Islet of Langerhans (tissue), 1 donor: ENCODE measurements around the genes SPATC1L, LSS and PCNT.

DNA sequence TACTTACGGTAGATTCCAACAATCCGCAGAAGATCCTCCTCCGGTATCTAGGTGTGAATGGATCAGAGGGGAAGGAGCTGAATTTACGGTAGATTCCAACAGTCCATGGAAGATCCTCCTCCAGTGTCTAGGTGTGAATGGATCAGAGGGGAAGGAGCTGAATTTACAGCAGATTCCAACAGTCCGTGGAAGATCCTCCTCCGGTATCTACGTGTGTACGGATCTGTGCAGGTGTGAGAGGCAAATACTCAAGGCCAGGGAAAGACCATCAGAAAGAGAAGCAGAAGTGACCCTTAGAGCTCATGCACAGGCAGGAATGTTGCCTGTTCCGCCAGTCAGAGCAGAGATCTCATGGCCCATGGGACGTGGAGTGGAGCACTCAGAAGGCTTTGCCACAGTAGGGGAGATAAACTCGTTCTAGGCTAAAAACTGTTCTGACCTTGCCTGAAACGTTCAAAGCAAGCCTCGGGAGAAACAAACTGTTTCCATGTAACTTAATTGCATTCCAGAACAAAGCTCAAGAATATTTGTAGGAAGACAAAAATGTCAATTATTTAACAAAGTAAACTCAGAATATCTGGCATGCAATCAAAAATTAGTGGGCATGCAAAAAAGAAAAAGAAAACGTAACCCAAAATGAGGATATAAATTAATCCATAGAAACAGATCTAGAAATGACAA is 20.6 kb upstream of the SLC19A1 start:
- RRBS, result no CpG with 5 or more reads among the region's 14 CpGs

- RRBS, result no CpG with 5 or more reads among the region's 7 CpGs
Measured at GRCh38 chr21:45592135-45592800, 50.0 kb upstream of the SLC19A1 start.

DNA sequence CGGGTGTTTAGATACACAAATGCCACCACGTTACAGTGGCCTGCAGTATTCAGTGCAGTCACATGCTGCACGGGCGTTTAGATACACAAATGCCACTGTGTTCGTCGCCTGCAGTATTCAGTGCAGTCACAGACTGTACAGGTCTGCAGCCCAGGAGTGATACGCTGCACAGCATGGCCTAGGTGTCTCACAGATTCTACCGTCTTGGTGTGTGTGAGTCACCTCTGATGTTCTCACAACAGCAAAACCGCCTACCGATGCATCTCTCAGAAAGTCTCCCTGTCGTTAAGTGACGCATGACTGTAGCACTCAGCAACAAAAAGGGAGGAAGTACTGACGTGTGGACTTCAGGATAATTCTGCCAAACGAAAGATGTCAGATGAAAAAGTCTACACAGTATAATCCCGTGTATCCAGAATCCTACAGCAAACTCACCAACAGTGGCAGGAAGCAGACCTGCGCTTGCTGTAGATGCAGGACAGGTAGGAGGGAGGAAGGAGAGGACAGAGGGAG is 36.4 kb upstream of the PCBP3 start:
- RRBS, result no CpG with 5 or more reads among the region's 16 CpGs

- RRBS, result no CpG with 5 or more reads among the region's 13 CpGs
Measured at GRCh38 chr21:45950707-45951203, 30.8 kb upstream of the COL6A1 start.

GRCh38 chr21:45986905-45987285 is 5.3 kb downstream of the COL6A1 start:
- RRBS, result 95% methylated on average over 5 of the region's 28 CpGs

DNA sequence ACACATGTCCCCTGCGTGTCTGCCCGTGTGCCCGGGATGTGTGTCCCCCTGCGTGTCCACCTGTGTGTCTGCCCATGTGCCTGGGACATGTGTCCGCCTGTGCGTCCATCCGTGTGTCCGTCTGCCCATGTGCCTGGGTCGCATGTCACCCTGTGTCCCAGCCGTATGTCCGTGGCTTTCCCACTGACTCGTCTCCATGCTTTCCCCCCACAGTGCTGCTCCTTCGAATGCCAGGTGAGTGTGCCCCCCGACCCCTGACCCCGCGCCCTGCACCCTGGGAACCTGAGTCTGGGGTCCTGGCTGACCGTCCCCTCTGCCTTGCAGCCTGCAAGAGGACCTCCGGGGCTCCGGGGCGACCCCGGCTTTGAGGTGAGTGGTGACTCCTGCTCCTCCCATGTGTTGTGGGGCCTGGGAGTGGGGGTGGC is 5.7 kb downstream of the COL6A1 start:
- RRBS, result 83% methylated on average over 3 of the region's 21 CpGs

DNA sequence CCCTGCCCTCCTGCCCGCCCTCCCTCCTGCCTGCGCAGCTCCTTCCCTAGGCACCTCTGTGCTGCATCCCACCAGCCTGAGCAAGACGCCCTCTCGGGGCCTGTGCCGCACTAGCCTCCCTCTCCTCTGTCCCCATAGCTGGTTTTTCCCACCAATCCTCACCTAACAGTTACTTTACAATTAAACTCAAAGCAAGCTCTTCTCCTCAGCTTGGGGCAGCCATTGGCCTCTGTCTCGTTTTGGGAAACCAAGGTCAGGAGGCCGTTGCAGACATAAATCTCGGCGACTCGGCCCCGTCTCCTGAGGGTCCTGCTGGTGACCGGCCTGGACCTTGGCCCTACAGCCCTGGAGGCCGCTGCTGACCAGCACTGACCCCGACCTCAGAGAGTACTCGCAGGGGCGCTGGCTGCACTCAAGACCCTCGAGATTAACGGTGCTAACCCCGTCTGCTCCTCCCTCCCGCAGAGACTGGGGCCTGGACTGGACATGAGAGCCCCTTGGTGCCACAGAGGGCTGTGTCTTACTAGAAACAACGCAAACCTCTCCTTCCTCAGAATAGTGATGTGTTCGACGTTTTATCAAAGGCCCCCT is 22.9 kb downstream of the COL6A1 start:
- RRBS, result no CpG with 5 or more reads among the region's 23 CpGs

DNA sequence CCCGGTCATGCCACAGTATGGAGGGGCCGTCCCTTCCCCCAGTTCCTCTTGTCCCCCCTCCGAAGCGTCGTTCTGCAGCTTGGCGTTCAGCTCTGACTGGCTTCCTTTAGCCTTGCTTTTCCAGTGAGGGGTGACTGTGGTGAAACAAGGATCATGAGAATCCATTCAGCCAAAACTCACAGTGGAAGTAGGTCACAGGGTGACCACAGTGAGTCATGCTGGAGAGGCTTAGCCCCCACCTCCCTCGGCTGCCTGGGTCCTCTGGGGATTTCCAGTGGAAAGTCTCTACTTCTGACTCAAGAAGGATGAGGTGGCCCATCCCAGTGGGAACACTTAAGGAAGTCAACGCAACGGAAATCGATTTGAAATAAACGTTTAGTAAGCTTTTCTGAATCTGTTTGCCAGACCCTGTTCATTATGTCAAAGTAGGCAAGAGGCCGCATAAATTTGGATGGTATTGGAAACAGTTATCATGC is 37.2 kb upstream of the COL6A2 start:
- RRBS, result no CpG with 5 or more reads among the region's 12 CpGs

- RRBS, result no CpG with 5 or more reads among the region's 12 CpGs
Measured at GRCh38 chr21:46066232-46066588, 31.7 kb upstream of the COL6A2 start.

- RRBS, result no CpG with 5 or more reads among the region's 20 CpGs
Measured at GRCh38 chr21:46099552-46100267, 1.8 kb downstream of the COL6A2 start.

DNA sequence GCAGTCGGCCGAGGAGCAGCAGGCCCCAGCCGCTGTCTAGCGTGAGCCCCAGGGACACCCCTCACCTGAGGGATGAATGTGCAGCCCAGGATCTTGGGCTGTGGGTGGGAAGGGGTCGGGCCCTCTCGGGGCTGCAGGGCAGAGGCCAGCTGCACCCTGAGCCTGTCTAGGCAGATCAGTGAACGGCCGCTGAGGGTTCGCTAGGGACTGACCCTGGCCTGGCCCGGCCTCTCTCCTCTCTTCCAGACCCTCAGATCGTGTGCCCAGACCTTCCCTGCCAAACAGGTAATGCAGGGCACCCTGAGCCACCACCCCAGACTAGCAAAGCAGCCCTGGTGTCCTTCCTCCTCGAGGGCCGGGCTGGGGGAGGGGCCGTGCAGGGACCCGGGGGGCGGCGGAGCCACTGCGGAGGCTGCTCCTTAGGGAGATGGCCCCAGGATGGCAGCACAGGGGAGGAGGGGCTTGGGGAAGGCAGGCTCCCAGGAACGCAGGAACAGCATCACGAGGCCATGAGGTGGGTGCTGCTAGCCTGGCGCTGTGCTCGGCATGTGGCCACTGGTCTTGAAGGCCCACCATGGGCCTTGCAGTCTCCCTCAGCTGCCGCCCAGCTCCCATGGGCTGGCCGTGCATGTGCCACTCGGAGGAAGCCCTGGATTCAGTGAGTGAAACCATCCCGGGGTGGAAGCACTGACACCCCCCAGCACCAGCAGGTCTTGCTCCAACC is 28.5 kb downstream of the COL6A2 start:
- RRBS, result no CpG with 5 or more reads among the region's 26 CpGs

DNA sequence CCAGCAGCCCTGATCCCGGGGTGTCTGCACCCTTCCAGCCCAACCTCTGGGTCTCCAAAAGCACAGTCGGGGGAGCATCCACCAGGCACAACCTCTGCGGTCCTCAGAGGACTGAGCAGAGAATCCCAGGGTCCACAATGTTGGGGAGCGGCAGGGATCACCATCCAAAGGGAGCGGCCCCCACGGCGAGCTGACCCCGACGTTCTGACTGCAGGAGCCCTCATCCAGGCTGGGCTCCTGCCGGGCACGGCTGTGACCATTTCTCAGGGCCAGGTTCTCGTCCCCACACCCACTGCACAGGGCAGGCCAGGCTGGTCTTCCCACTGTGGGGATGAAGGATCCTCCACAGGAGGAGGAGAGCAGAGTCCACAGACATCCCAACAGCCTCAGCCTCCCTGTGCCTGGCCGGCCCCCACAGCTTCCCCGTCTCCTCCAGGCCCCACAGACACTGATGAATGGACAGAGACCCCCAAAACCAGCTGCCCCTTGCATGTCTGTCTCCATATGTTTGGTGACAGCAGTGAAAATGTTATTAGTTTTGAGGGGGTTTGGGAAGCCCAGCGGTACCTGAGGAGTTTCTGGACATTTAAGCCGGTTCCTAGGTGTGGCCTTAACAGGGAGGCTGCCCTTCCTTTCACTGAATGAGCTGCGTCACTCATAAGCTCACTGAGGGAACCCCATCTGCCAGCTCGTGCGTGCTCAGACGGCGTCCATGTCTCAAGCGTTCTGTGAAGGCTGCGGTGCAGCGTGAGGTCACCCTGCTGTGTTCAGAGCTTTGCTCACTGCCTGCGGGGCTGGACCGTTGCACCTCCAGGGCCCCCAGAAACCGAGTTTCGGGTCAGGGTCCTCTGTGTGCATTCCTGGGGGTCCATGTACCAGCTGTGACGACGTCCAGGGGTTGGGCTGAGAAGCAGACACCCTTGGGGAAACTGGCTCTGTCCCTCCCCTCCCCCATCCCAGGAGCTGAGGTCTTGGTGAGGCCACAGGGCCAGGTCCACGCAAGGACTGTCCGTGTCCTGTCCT is 24.9 kb downstream of the FTCD start:
- RRBS, result no CpG with 5 or more reads among the region's 32 CpGs

- RRBS, result 7% methylated on average over 4 of the region's 30 CpGs
Measured at GRCh38 chr21:46183641-46184585, at the start of gene SPATC1L. Gene SPATC1L (minus strand): TSS chr21:46184459.

GRCh38 chr21:46228290-46229100 is at the start of gene LSS:
Gene LSS (minus strand): TSS chr21:46228774.
- RRBS, result 3% methylated on average over 27 of the region's 88 CpGs

GRCh38 chr21:46323951-46324321 is at the start of gene PCNT:
Gene PCNT (plus strand): TSS chr21:46324156.
- RRBS, result 3% methylated on average over 22 of the region's 43 CpGs

DNA sequence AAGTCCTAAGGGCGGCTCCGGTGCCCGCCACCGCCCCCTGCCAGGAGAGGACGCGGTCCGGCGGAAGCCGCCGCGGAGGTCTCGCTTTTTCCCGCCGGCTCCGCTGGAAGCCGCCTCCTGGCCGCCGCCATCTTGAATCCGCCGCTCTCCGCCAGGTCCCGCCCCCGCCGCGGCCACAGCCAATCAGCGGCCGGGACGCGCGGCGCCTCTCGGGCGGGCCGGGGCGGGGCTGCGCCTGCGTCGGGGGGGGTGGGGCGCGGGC is 297 bp downstream of the PCNT start:
- RRBS, result 3% methylated on average over 31 of the region's 40 CpGs

DNA sequence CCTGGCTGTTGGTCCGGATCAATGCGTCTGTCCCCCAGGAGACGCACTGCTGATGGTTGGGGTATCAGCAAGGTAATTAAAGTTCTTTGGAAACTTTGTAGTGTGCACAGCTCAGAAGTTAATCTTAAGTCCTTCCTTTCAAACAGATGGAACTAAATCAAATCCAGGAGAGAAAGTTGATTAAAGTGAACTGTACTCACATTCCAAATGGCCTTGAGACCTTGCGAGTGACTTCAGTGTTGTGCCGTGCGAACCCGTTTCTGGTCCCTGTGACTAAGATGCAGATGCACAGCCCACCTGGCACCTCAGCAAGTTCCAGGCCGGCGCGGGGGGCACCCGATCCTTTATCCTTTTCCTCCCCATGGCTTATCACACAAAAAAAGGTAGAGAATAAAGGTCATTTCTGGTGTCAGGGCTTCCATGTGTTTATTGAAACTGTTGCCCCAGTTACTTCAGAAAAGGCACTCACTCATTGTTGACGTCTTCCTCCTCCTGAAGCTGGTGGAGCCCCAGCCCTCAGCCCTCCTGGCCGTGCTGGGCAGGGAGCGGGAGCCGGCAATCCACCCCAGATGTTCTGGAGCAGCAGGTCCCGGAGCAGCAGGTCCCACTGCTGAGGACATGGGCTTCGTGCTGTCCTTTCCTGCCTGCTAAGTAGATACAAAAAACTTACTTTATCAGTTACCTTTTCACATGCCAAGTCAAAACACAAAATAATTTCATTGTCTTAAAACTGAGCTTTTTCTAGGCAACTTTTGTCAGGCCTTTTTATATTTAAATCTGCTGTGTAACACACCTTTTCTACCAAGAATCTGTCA is 53.0 kb downstream of the PCNT start:
- RRBS, result 83% methylated on average over 2 of the region's 17 CpGs

- RRBS, result no CpG with 5 or more reads among the region's 14 CpGs
Measured at GRCh38 chr21:46480159-46481175, 21.8 kb downstream of the DIP2A start.